Foreskin fibroblast (primary cell): Measurements from ENCODE around the gene CD8A.

GRCh38 chr2:85412588-85413460 lies 2.7 kb upstream of the CAPG start:
- RRBS = no CpG with 5 or more reads among the region's 21 CpGs

DNA sequence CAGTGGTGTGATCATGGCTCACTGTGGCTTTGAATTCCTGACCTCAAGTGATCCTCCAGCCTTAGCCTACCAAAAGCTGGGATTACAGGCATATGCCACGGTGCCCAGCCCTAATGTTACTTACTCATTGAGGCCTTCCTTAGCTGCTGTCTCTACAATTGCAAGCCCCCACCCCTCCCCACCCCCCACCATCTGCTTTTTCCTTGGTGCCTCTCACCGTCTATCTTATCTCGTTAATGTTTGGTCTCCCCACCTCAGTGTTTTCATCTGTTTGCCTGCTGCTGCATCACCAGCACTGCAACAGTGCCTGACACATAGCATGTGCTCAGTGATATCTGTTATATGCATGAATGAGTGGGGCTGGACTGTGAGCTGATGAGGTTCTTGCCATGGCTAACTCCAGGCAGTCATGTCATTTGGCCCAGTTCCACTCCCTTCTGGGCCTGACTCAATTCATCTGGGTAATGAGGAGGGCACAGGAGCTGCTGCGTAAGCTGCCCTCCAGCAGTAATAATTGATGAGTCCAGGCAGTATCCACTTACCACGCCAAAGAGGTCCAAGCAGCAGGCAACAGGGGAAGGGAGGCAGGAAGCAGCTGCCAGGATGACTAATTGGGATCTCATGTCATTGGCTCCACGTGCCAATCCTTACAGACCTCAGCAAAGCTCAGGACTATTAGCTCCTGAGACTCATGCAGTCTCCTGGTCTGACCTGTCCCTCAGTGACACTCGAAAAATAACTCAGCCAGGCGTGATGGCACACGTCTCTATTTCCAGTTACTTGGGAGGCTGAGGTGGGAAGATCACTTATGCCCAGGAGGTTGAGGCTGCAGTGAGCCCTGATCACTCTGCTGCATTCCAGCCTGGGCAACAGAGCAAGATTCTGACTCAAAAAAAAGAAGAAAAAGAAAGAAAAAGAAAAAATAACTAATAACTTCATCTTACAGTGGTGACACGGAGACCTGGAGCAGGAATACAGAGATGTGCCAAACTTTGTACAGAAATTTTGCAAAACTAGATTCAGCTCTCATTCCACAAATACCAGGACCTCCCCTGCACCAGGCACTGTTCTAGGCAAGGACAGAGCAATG lies 34.1 kb upstream of the MAT2A start:
- RRBS = no CpG with 5 or more reads among the region's 10 CpGs

- RRBS = no CpG with 5 or more reads among the region's 9 CpGs
These were observed 19.8 kb downstream of the SFTPB start for GRCh38 chr2:85648138-85648638.

DNA sequence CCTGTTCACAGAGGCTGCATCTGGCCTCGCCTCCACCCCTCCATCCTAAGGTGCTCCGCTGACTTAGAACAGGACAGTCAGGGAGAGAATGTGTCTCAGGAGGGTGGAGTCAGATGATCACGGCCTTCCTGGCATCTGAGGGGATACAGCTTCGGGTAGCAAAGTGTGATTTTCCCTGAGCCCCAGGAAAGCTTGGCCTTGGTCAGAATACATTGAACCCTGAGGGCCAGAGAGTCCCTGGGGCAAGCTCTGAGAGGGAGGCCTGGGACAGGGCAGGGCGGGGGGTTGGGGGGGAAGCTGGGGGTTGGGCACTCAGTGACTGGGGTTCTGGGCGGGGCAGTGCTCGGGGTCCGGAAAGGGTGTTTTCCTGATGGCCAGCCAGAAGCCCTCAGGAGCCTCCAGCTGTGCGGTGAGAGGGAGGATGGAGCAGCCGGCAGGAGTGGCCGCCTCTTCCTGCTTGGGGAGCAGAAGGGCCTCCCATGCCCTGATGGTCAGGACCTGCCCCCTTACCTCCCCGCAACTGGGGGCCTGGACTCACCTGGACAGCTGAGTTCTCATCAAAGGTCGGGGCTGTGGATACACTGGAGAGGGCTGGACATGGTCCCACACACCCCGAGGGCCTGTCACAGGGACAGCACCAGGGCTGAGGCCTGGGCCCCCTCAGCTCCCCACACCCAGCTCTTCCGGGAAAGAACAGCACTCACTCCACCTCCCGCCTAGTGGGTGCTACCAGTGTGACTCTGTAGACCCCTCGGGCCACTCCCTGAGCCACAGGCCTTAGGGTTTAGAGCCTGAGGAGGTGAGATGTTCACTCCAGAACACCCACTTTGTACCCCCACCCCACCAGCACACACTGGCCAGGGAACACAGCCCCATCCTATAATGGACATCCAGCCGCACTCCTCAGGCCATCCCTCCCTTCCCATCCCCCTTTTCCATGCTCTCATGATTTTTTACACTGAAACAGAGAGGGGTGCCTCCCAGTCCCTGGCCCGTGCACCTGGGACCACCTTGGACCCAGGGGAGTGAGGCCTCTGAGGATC lies 6.8 kb downstream of the SFTPB start:
- RRBS = 16% methylated on average over 3 of the region's 19 CpGs

- RRBS = 80% methylated on average over 1 of the region's 14 CpGs
These were observed 1.6 kb downstream of the SFTPB start for GRCh38 chr2:85666093-85667023.

GRCh38 chr2:85768707-85769148 lies 14.9 kb downstream of the ATOH8 start:
- RRBS = no CpG with 5 or more reads among the region's 8 CpGs

- RRBS = no CpG with 5 or more reads among the region's 1 CpG
These were observed 27.7 kb downstream of the ST3GAL5 start for GRCh38 chr2:85861047-85861486.

GRCh38 chr2:86020641-86021807 lies 84.7 kb downstream of the POLR1A start:
- RRBS = 4% methylated on average over 4 of the region's 12 CpGs

GRCh38 chr2:86043870-86044611 lies 61.6 kb downstream of the POLR1A start:
- RRBS = 100% methylated on average over 3 of the region's 16 CpGs

- RRBS = no CpG with 5 or more reads among the region's 1 CpG
These were observed 9.6 kb downstream of the IMMT start for GRCh38 chr2:86185436-86186266.

- RRBS = no CpG with 5 or more reads among the region's 7 CpGs
These were observed 55.5 kb downstream of the MRPL35 start for GRCh38 chr2:86254650-86255325.

DNA sequence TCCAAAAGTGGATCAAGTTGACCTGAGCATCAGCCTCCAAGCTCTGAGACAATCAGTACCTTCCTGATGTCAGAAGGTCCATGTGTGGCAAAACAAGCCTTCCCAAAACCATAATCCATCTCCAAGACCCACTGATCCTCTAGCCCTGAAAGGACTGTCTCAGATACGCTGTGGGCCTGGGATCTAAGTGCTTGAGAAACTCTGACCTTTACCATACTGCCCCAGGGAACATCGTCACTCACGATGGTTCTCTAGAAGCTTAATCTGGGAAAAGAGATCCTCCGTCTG lies 47.0 kb downstream of the REEP1 start:
- RRBS = no CpG with 5 or more reads among the region's 4 CpGs

GRCh38 chr2:86368243-86368807 lies 30.9 kb upstream of the REEP1 start:
- RRBS = no CpG with 5 or more reads among the region's 12 CpGs

DNA sequence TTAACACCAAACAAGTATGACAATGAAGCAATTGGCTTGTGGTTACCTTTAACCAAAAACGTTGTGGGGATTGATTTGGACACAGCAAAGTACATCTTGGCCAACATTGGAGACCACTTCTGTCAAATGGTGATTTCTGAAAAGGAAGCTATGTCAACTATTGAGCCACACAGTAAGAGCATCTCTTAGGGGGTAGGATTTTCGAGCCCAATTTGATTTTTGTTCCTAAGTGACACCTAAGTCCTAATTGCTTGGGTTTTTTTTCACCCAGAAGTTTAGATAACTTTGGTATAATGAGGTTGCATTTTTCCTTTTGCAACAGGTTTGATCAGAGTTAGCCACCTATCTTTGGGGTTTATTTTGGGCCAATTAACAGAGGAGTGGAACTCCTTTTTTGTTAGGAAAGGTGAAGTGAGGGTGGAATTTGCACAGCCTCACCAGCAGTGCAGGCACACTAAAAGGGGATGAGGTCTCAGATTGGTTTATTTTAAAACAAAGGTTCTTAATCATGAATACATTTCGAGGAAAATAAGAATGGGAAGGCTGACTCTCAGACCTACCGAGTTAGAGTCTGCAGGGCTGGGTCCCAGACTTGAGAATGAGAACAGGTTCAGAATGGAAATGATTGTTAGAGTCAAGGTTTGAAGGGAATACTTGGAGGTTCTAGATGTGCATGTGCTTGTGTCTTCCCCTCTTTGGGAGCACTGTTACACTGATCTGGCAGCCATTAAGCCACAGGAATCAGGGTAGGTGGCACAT lies 33.8 kb downstream of the KDM3A start:
- RRBS = no CpG with 5 or more reads among the region's 4 CpGs

DNA sequence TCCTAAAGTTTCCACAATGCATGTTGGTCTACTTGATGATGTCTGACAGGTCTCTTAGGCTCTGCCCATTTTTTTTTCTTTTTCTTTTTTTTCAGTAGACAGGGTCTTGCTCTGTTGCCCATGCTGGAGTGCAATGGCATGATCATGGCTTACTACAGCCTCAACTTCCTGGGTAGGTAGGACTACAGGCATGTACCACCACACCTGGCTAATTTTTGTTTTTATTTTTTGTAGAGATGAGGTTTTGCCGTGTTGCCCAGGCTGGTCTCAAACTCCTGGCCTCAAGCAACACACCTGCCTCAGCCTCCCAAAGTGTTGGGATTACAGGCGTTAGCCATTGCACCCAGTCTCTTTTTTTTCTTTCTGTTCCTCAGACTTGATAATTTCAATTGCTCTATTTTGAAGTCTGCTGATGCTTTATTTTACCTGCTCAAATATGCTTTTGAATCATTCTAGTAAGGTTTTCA lies 26.4 kb downstream of the CHMP3 start:
- RRBS = no CpG with 5 or more reads among the region's 2 CpGs

DNA sequence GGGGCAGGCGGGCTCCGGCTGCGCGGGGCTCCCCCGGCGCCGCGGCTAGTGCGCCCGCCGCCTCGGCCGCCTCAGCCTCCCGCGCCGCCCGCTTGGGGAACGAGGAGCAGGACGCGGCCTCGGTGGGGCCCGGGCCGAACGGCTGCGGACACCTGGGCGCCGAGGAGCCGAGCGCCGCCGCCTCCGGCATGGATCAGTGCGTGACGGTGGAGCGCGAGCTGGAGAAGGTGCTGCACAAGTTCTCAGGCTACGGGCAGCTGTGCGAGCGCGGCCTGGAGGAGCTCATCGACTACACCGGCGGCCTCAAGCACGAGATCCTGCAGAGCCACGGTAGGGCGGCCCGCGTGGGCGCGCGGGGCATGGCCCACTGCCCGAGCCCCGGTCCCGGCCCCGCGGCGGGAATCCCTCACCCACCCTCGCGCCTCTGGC lies 403 bp downstream of the RMND5A start:
- RRBS = no CpG with 5 or more reads among the region's 59 CpGs

DNA sequence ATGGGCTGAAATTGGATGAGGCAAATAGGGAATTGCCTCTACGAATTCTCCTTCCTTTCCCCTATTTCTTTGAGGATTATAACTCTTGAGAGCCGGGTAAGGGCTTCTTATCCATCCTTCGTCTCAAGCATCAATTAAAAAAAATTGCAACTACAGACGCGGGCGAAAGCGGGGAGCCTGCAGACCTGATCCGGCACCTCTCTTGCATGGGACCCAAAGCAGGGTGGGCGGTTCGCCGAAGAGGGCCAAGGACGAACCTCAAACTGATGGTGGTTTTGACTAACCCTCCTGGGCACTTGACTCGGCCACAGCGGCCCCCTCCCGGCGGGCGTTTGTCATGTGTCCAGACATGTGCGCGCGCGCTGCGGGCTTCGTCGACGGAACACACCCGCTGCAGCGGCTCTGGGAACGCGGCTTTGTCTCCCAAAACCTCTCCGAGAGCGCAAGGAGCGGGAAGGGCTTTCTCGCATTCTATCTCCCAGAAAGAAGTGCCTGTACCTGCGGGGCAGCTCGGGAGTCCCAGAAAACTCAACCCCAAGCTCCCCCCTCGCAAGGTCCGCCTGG lies 1.9 kb downstream of the CD8A start:
- RRBS = 12% methylated on average over 7 of the region's 37 CpGs

DNA sequence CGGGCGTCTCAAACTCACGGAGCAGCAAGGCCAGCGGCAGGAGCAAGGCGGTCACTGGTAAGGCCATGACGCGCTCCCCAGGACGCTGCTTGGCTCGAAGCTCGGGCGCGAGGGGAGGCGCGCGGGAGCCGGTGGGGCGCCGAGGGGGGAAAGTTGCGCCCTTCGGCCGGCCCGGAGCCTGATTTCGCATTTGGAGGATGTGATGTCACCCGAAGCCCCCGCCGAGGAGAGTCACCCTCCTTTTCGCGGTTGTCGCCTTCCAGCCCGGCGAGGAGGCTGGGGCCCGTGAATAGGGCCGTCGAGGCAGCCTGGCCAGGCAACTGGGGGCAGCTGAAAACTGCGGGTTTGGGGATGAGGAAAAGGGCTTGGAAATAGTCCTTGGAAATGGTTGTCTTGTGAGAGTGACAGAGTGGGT lies at the start of gene CD8A:
CD8A (minus strand) TSS at position 155 of the 415 bp plus-strand sequence.
- RRBS = 3% methylated on average over 11 of the region's 35 CpGs

DNA sequence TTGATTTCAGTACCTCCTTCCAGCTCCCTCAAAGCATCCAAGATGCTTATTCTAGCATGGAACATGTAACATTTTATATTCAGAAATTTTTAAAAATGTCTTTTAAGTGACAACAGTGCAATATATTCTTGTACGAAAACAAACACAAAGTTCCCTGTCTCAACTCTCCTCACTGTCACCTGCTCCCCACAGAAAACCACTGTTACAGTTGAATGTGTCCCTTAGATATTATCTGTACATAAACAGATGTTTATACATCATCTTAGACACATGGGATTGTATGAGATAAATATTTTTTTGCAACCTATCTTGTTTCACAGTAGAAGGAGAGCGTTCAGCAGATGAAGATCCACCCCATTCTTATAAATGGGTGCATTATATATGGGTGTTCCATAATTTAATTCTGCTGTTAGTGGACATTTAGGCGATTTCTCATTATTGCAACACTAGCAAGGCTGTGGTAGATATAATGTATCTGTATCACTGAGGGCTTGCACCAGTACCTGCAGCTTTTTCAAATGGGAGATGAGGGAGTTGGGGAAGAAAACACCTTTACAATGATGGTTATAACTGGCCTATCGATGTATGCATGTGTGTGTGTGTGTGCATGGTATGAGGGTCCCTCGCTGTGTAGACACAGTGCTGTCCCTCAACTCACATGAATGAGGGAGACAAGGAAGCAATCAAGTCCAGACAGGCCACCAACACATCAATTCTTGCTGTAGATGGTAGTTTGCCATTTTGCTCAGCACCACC lies 2.3 kb upstream of the CD8A start:
- RRBS = no CpG with 5 or more reads among the region's 5 CpGs

- RRBS = no CpG with 5 or more reads among the region's 11 CpGs
These were observed 2.6 kb downstream of the PLGLB1 start for GRCh38 chr2:87018946-87019477.